Parotid gland (tissue), 1 donor: ENCODE measurements around the genes NFE2, GTSF1, OR6C70, OR6C4 and MMP19.

DNA sequence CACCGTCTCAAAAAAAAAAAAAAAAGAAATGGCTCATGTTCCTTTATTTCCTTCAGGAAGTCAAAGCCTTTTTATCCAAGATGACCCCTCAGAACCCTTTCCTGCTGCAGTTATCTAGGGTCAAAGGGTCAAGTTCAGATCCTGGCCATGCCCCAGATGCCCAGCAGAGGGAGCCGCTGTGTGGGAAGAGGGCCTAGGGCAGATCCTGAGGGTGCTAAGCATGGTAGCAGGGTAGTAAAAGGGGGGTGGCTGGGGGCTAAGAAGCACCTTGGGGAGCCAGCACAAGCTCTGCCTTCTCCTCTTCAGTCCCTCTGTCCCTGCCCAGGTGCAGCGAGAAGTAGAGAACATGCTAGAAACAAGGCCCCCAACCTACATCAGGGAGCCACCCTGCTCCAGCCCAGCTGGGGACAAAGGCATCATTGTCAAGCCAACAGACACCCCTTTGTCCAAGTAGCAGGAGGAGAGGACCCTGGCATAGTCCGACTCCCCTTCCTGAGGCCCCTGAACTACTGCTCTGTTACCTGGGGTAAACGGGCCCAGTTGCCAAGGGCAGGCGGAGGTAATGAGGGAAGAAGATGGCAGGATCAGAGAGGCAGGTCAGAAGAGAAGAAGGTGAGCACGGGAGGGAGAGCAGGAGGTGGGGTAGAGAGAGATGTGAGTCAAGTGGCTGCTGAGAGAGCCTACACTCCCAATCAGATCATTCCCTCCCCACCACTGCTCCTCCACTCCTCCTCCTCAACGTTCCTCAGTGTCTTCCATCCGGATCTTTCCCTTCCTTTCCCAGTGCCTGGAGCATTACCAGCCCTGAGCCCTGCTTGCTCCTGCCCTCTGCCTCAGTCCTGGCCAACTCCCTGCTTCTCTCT is 6.4 kb downstream of the NFE2 start:
- PRO-cap, result no peak

- PRO-cap, result no peak
Observed at GRCh38 chr12:54300446-54301732, at the start of gene NFE2. Gene NFE2 (minus strand): TSS chr12:54301015.

GRCh38 chr12:54351075-54351742 is 13.1 kb downstream of the GPR84 start:
- PRO-cap, result no peak

DNA sequence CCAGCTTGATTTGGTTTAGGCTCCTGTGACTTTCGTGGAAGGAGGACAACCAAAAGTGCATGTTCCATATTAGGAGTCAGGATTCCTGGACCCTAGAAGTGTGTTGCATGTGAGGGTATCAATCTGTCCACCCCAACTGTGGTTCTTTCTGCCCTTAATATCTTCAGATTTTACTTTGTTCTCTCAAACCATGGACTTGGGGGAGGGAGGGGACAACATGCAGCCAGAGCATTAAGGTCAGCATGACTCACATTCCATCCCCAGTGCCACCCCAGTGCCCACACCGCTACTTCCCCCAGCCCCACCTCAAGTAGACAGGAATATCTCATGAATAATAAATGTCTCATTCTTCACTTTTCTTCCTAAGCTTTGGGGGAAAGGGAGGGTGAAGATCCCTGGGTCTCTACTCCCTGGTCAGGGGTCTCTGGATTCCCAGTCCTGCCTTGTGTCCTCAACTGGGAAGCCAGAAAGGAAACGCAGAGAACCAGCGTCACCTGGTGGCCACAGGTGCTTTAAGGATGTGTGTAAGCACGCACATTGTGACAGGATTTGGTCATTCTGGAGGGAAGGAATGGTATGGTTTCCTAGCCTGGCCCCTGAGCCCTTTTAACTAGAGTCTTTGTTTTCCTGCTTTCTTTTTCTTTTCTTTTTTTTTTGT is 3.6 kb downstream of the GPR84 start:
- PRO-cap, result no peak

GRCh38 chr12:54386849-54387464 is 2.4 kb upstream of the ZNF385A start:
- PRO-cap, result no peak

DNA sequence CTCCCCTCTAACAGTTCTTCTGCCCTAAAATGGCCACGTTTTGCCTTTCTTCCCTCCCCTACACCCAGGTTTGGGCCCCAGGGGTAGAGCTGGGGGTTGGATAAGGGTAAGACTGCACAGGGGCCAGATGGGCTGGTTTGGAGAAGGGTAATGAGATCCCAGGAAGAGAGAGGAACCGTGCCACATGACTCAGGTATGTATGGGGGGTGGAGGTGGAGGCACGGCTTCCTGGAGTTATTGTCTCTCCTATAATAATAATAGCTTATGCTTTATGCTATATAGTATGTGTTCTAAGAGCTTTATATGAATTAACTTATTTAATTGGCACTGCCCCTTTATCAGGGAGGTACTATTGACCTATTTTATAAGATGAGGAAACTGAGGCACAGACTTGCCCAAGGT is 10.2 kb upstream of the ITGA5 start:
- PRO-cap, result no peak

DNA sequence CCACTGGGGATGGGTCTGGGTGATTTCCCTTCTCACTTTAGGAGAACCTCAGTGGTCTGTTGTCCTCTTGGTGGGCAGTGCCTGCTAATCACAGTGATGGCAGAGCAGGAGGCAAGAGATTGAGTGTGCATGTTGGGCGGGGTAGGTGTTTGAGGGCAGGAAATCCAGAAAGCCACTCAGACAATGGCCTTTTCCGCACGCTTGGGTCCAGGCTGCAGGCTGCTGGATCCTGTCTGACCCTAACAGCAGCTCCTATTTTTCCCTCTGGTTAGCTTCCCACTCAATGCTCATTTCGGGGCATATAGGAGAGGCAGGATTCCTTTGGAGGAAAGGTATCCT is 13.8 kb upstream of the ITGA5 start:
- PRO-cap, result no peak

DNA sequence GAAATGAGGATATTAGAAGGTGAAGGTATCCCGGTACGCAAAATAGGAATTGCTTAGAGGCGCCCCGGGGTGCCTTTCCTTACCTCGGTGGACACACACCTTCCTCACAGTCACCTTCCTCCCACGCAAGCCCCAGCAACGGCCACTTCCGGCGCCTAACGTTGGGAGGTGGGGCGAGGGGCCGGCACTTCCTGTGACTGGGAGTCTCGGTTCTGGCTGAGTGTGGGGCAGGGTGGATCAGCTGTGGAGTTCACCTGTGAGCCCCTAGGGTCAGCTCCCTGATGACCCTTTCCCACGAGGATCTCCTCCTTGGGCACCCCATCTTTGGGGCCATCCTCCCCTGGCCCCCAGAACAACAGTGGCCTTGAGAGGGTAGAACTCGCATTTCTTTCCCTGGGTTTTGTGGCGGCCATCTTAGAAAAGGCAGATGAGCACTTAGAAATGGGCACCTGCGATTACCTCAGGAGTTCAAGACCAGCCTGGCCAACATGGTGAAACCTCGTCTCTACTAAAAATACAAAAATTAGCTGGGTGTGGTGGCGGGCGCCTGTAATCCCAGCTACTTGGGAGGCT is at the start of gene GTSF1:
Gene GTSF1, minus strand, starts transcription at position 140 of the 573 bp plus-strand sequence.
- PRO-cap, result no peak

DNA sequence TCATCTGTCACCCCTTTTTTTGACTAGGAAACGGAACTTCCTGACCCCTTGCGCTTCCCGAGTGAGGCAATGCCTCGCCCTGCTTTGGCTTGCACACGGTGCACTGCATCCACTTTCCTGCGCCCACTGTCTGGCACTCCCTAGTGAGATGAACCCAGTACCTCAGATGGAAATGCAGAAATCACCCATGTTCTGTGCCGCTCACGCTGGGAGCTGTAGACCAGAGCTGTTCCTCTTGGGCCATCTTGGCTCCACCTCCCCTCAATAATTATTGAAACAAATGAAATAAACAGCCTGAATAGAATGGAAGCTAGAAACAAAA is 34.4 kb downstream of the MUCL1 start:
- PRO-cap, result no peak

GRCh38 chr12:55101916-55102327 is 24.3 kb upstream of the OR9K2 start:
- PRO-cap, result no peak

- PRO-cap, result no peak
Observed at GRCh38 chr12:55469879-55470438, at the start of gene OR6C70. Gene OR6C70 (minus strand): TSS chr12:55470138.

DNA sequence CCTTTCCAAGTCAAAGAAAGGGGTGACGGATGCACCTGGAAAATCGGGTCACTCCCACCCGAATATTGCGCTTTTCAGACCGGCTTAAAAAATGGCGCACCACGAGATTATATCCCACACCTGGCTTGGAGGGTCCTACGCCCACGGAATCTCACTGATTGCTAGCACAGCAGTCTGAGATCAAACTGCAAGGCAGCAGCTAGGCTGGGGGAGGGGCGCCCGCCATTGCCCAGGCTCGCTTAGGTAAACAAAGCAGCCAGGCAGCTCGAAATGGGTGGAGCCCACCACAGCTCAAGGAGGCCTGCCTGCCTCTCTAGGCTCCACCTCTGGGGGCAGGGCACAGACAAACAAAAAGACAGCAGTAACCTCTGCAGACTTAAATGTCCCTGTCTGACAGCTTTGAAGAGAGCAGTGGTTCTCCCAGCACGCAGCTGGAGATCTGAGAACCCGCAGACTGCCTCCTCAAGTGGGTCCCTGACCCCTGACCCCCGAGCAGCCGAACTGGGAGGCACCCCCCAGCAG is 7.9 kb upstream of the OR6C68 start:
- PRO-cap, result no peak

DNA sequence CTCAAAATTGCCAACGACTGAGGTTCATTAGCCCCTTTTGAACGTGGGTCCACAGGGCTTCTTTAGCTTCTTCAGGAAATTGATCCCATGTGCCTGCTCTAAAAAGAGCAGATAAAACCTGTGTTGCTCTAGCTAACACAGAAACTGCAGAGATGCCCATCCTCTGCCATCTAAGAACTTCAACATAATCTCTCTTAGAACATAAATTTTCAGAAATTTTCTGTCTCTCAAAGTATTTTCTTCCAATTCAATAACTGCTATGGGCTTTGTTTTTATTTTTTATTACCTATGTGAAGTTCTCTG is at the start of gene OR6C4:
Gene OR6C4, plus strand, starts transcription at position 151 of the 303 bp plus-strand sequence.
- PRO-cap, result no peak

GRCh38 chr12:55642623-55643015 is 5.9 kb downstream of the OR10P1 start:
- PRO-cap, result no peak

DNA sequence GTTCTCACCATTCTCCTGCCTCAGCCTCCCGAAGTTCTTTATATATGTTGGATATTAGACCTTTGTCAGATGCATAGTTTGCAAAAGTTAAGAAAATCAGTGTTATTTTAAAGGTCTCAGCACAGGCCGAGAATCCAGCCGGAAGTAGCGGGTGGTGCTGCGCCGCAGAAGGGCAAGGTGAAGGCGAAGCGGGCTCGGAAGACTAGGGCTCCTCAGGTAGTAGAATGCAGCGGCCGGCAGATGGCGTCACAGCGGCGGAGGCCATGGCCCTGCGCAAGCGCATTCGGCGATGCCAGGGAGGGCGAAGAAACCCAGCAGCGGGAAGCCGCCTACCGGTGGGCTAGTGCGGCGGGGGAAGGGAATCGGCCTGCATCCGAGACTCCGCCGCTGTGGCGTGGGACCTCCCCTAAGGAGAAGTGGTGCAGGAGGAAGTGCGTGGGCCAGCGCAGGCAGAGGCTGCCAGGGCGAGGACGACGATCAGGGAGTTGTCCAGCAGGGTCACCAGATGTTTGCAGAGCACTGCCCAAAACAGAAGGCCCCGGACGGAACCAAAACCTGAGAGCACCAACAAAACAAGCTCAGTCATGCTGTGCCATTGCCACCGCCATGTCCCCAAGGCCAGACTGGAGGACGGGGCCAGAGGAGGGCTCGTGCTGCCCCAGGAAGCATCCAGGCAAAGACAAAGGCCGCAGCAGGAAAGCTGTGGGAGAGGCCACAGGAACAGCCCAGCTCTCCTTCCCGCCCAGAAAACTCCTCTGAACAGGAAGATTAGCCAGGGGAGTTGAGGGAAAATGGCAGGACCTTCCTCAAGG is 9.6 kb downstream of the OR10P1 start:
- PRO-cap, result unidirectional peak, plus-strand start at position 452 of the sequence

- PRO-cap, result no peak
Observed at GRCh38 chr12:55700745-55701191, 6.9 kb downstream of the ITGA7 start.

DNA sequence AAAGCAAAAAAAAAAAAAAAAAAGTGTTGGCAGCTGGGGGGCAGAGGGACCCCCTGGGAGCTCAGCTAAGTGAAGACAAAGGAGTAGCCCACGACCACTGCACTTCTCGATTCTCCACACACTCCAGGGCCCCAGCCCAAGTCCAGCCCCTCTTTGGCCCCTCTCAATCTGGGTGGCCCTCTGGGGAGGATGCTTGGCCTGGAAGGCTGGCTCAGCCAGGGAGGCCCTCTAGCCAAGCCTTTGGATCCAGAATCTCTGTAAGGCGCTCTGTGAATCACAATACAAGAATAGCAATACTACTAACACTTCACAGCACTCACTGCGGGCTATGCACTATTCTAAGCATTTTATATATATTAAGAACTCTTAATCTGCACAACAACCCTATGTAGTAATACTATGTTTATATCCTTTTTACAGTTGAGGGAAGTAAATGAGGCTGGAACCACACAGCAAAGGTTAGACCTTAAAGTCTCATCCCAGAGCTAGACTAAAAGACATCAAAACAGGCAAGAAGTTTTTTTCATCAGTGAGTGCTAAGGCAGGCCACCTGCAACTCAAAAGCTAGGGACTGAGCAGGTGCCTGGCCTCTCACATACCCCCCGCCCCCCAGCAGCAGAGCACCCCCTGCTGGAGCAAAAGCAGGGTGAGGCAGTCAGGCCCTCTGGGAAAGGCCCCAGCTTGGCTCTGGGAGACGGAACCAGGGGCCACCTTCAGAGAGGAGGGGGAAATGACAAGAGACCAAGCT is 2.2 kb downstream of the ITGA7 start:
- PRO-cap, result no peak

- PRO-cap, result no peak
Observed at GRCh38 chr12:55715141-55715710, 620 bp upstream of the BLOC1S1 start.

DNA sequence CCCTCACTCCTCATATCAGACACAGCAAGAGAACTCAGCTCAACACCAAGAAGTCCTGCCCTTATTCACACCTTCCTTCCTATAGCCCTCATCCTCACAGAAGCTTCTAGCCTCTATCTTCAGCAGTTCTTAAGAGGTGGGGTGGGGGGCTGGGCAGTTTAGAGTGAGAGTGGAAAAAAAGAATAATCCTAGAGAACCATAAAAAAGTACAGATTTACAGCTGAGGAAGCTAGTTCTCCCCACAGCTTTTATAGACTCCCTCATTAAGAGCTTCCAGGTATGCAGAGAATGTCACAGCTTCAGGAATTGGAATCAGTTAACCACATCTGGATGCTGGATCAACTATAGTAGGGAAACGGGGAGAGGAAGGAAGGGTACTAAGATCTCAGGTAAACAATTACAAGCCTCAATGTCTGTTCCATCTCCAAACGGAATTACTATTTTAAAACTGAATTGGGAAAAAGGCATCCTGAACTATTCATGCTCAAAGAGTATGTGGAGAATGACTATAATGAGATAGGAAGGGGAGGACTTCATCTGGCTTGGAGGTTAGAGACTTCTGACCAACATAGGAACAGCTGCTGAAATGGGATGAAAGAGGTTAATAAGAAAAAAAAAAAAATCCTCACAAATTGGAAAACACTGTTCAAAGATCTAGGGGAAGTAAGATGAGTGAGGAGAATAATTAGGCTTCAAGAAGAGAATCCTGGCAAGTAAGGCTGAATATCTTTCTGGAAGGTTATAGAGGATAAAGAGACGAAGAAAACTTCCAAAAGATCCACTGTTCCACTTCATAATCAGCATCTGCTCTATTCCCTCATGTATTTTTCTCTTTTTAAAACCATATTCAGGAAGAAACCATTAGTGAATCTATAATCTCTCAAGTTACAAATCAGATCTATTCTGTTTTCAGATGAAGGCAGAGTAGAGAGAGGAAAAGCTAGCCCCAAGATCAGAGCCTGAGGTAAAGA is 12.5 kb downstream of the GDF11 start:
- PRO-cap, result no peak

GRCh38 chr12:55842527-55843310 is at the start of gene MMP19:
Gene MMP19 (minus strand): TSS chr12:55842936.
- PRO-cap, result unidirectional peak, minus-strand start at chr12:55842940